Hepatocyte (in vitro differentiated cells and primary cell): ENCODE measurements around the gene CDRT15.

GRCh38 chr17:12983985-12984935 lies 33.6 kb downstream of the ELAC2 start:
- RAMPAGE, long total RNA, result no peak
- RRBS, result no CpG with 5 or more reads among the region's 22 CpGs

DNA sequence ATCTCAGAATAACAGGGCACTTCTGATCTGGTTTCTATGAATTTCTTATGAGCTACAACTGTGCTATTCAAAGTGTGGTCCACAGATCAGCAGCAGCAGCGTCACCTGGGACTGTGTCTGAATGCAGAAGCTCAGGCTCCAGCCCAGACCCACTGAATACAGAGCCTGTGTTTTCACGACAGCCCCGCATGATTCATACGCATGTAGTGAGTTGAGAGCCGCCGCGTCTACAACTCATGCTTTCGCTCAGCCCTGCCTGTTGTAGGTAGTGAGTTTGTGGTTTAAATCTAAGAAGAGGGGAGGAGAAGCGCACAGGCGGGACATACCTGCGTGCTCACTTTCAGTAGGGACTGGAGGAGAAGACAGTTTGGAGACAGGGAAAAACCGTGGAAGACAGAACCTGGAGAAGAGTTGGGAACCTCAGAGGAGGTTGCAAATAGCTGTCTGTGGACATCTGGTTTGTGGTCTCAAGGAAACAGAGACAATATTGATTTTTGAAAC lies 28.6 kb upstream of the ELAC2 start:
- RAMPAGE, long total RNA, result no peak
- RRBS, result no CpG with 5 or more reads among the region's 12 CpGs

DNA sequence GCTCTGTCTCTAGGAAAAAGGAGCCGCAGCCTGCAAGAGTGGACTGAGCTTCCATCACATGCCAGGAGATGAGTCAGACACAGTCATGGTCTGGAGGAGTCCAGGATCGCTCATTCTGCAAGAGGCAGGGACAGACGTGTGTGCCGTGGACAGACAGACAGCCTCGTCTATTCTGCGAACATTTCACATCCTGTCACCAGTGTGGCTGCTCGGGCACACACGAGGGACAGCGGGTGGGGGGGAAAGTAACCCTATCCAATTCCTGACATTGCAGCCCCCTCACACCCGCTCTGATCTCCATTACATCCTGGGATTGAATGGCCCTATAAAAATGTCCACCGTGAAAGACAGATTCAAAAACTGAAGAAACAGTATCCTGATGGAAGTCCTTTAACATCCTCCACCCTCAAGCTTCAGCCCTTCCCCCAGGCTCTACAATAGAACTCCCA lies 39.5 kb downstream of the HS3ST3A1 start:
- RAMPAGE, long total RNA, result no peak
- RRBS, result no CpG with 5 or more reads among the region's 11 CpGs

DNA sequence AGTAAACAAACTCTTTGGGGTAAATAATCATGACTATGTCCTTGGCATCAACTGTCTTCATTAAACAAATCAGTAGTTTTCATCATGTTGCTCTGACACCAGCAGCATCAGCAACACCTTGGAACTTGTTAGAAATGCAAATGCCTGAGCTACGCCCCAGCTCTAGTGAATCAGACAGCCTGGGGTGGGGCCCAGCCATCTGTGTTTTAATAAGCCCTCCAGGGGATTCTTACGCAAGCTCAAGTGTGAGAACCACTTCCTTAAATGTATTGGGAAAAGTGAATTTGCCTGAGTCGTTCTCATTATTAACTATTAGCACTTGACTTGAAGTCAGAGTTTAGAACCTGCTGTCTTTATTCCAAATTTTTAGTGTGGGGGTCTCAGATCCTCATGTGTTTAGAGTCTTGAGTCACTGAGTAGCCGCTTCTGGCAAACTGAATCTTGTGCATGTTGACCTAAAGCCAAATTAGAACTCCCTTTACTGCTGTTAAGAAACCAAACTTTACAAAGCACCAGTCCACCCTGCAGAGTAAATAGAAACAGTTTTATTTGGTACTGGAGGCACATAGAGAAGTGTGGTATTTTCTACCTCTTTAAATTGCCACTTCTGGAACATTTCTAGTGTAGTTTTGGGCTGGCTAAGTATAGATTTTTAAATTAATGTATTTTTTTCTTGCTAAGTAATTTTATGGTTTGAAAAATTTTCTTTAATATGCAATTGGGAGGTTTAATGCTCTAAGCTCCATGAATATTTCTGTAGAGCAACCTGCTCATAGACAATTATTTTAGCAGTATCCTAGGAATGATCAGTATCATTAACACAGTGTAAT lies 137.3 kb upstream of the COX10 start:
- RAMPAGE, long total RNA, result no peak
- RRBS, result no CpG with 5 or more reads among the region's 4 CpGs

- RAMPAGE, long total RNA, result no peak
- RRBS, result no CpG with 5 or more reads among the region's 14 CpGs
Observed at GRCh38 chr17:14236704-14236970, at the start of gene CDRT15. TSS of gene CDRT15 (minus strand) at chr17:14236862.

DNA sequence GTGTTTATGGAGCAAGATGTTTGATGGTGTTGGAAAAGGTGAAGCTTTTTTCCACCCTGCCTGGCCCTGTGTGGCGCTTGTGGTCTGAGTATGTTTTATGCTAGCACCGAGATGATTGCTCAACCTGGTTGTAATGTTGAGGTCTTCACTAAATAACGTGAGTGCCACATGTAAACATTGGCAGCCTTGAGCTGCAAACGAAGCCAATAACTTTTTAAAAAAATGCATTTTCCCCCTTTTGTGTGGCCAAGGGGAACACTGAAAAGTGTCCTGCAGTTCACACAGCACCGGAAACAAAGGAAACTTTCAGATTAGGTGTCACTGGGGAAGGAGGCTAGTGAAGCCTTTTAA lies 15.6 kb downstream of the HS3ST3B1 start:
- RAMPAGE, long total RNA, result no peak
- RRBS, result no CpG with 5 or more reads among the region's 5 CpGs

DNA sequence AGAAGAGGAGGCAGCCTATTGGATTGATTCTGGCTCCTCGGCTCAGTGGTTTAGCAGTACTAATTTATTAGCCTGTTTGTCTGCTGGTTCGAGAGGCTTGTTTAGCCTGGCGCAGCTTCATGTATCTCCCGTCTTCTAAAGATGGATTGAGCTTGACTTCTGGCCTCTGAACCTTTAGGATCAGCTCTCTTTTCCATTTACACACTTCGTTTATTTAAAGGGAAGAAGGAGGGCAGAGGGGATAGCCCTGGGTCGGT lies 20.3 kb downstream of the HS3ST3B1 start:
- RAMPAGE, long total RNA, result no peak
- RRBS, result no CpG with 5 or more reads among the region's 6 CpGs

- RAMPAGE, long total RNA, result no peak
- RRBS, result no CpG with 5 or more reads among the region's 7 CpGs
Observed at GRCh38 chr17:14351275-14351973, 50.5 kb downstream of the HS3ST3B1 start.

DNA sequence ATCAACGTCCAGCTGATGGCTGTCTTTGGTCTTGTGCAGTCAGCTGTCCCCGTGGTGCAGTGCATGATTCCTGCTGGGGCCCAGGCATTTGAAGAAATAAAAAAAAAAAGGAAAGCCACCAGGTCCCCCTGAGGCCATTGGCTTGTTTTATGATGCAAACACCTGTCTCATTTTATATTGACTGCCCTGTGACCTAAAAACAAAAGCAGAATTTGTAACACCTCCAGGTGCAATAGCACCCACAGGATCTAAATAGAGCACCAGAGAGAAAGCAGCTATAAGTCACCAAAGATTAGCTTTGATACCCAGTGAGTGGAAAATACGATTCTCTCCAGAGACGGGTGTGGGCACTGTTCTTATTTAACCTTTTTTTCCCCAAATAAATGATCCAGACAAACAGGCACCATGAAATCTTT lies 258.8 kb downstream of the HS3ST3B1 start:
- RAMPAGE, long total RNA, result no peak
- RRBS, result no CpG with 5 or more reads among the region's 4 CpGs

DNA sequence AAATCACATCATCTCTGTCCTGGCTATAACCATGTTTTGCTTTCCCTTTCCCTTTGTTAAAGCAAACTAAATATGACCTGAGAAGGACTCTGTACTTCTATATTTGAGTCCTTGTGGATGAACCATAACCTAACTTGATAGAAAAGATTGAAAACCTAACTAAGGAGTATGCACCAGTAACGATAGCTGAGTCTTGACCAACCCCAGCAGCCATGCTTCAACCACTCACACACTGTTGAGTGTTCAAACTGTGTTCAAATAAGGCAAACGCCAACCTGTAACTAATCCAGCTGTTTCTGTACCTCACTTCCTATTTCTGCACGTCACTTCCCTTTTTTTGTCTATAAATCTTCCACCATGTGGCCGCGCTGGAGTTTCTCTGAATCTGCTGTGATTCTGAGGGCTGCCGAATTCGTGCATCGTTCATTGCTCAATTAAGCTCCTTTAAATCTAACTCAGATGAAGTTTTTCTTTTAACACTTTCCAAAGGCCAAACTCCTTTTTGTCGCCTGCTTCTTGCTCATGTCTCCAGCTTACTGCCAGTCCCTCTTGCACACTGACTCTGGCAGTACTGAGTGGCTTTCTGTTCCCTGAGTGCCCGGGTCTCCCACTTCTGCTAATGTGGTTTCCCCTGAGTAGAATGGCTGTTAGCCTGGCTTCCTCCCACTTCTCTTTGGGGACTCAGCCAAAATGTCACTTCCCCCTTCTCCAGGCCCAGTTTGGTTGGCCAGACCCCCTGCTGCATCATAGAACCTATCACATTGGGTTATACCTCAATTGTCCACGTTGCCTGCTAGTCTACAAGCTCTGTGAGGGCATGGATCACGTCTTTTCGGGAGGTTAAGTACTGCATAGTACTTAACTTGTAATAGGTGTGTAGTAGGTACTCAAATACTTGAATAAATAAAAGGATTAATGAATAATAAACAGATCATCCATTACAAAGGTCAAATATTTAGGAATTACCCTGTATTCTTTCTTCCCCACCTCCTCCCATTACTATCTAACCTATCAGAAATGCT lies 304.2 kb downstream of the HS3ST3B1 start:
- RAMPAGE, long total RNA, result no peak
- RRBS, result no CpG with 5 or more reads among the region's 13 CpGs

GRCh38 chr17:14705286-14705666 lies 404.4 kb downstream of the HS3ST3B1 start:
- RAMPAGE, long total RNA, result no peak
- RRBS, result no CpG with 5 or more reads among the region's 11 CpGs

- RAMPAGE, long total RNA, result no peak
- RRBS, result no CpG with 5 or more reads among the region's 11 CpGs
Observed at GRCh38 chr17:15255598-15256298, 9.4 kb downstream of the PMP22 start.

DNA sequence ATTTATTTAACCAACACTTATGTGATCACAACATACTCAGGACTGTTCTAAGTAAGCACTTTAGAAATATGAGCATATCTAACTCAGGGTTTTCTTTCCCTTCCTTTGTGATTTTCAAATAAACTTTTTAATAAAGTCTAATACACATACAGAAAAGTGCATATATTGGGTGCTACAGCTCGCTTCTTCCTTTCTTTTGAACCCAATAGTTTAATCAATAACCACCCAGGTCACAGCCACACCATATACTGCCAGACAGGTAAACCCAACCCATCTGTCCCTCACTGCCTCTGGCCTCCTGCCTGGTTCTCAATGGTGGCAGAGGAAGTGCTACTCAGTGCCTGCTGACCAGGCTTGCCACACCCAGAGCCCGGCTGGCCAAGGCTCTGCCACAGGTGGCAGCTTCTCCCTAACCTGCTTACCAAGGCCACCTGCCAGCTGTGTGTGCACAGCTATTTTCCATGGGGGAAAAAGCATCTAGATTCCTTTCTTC lies 669 bp downstream of the PMP22 start:
- RAMPAGE, long total RNA, result no peak
- RRBS, result no CpG with 5 or more reads among the region's 2 CpGs

GRCh38 chr17:15350783-15351188 lies 9.4 kb upstream of the TEKT3 start:
- RAMPAGE, long total RNA, result no peak
- RRBS, result no CpG with 5 or more reads among the region's 3 CpGs

DNA sequence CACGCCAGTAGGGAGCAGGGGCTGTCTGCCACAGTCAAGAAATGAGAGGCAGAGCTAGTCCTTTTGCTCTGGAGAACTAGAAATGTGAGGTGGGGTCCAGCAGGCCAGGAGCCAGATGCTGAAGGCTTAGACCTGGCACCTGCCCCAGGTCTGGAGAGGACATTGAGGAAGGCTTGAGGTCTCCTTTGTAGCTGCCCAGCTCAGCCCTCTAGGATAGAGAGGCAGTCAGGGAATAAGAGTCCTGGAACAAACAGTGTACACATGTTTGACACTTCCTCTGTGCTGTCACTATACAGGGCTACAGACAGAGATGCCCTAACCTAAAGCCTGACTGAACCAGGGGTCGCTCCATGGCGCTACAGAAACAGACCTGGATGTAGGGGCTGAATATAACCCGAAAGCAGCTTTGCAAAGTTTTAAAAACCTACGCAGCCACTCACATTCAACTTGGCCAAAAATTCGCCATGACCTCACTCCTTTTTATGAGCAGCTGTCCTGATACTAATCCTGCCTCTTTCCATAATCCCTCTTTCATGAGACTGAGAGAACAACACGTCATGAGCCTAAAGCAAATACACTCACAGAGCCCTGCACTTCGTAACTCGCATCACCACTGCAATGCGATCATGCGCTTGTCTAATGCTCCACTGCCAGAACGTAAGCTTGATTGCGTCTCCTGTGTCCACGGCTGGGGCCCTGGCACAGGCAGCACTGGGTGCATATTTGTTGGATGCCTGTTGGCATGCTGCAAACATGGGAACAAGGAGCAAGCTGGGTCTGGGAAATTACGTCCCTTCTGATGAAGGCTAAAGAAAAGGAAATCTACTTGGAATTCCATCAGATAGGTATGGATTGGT lies 36.4 kb downstream of the CDRT4 start:
- RAMPAGE, long total RNA, result no peak
- RRBS, result no CpG with 5 or more reads among the region's 15 CpGs

DNA sequence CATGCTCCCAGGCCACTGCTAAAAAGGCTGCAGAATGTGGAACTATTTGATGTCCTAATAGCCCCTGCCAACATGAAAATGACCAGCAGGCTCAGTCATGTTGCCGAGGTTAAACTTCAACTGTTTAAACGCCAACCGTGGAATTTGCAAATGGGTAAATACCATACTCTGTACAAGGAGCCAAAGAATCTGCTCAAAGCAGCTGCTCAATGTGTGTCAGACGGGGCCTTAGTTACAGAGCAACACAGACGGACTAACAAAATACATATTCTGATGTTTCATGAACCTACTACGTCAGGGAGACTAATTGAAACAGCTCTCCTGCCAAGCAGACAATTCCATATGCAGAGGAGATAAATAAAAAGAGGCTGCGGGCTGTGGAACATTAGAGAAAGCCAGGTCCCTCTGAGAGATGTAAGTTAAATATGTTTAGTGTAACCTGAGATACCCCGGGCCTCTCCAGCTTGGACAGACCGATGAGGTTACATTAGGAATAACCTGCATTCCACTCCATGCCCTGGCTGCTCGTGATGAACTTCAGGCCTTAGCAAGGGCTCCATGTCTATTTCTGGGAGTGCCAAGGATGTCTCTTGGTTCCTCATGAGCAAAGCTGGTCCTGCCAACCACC lies 33.1 kb downstream of the CDRT4 start:
- RAMPAGE, long total RNA, result no peak
- RRBS, result no CpG with 5 or more reads among the region's 10 CpGs

- RAMPAGE, long total RNA, result no peak
- RRBS, result no CpG with 5 or more reads among the region's 4 CpGs
Observed at GRCh38 chr17:15573883-15574326, 10.6 kb upstream of the TVP23C start.

DNA sequence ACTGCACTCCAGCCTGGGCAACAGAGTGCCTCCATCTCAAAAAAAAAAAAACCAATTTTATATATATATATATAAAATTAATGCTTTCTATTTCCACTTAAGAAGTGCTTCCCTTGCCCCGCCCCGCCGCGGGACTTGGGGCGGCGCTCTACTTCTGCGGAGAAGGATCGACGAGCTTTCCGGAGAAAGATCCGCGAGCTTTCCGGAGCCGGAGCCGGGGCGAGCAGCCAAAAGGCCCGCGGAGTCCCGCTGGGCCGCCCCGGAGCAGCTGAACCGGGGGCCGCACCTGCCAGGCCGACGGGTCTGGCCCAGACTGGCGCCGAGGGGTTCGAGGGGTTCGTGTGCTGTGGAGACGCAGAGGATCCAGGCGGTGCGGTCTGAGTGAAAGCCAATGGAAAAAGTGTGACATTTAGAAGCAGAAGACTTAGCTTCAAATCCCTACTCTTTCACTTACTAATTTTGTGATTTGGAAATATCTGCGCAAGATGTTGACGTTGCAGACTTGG lies 50.8 kb downstream of the TBC1D26 start:
- RAMPAGE, long total RNA, result no peak
- RRBS, result no CpG with 5 or more reads among the region's 34 CpGs

DNA sequence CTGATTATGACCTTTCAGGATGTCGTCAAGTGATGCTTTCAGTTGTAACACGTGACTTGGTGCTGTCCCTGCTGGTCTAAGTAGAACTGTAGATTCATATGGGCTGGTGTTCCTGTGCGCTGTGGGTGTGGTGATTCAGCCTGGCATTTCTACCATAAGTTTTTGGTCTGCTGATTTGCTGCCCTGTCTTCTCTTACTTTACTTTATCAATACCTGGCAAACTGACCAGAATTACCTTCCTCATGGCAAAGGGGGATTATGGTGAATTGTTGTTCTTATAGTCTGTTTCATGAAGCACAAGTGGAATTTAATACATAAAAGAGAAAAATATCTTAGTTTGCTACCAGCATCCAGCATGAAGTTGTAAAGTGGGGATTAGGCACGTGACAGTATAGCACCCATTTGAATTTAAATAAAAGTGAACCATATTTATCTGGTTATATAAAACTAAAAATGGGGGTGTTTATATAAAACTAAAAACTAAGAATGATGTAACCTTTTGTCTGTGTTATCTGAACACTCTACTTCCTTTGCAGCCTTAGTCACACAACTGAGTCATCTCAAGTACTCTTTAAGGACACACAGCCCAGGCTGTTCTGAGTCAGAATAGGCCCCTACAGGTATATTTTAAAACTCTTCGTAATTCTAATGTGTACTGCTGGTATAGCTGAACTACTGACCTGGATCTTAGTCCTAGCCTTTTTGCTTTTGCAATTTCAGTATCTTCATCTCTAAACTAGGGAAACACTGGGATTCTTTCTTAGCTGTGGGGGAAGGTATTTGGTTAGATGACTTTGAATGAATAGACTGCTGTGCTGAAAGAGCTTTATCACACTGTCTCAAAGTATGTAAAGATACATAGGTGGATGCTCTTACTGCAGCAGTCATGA lies 28.3 kb downstream of the TTC19 start:
- RAMPAGE, long total RNA, result no peak
- RRBS, result no CpG with 5 or more reads among the region's 5 CpGs

GRCh38 chr17:16378707-16379283 lies 2.1 kb upstream of the UBB start:
- RAMPAGE, long total RNA, result no peak
- RRBS, result 88% methylated on average over 4 of the region's 17 CpGs